ENCODE data around the gene ITGA3.

- PRO-cap = no peak
These were observed 920 bp downstream of the ATP5MC1 start for GRCh38 chr17:48893371-48894042.

- PRO-cap = no peak
These were observed 6.9 kb downstream of the PHOSPHO1 start for GRCh38 chr17:49223429-49224431.

DNA sequence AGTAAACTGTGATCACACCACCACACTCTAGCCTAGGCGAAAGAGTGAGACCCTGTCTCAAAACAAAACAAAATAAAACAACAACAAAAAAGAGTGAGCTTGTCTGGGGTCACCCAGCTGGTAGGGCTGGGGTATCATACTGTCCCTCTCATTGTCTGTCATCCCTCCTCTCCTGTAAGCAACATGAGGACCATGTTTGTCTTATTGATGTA, 1.1 kb upstream of the PHOSPHO1 start:
- PRO-cap = no peak

- PRO-cap = no peak
These were observed 1.9 kb downstream of the ZNF652 start for GRCh38 chr17:49360206-49360425.

- PRO-cap = no peak
These were observed 12.8 kb downstream of the PHB1 start for GRCh38 chr17:49401889-49402373.

DNA sequence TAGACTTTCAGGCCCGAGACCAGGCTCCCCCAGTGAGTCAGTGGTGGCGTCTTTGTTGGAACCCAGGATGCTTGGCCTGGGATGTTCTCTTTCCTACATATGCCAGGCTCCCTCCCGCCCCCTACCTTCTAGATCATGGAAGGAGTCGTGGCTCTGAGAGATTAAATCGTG, 2.9 kb downstream of the NGFR start:
- PRO-cap = no peak

- PRO-cap = unidirectional peak, minus-strand start at chr17:49646584
These were observed 31.5 kb downstream of the SPOP start for GRCh38 chr17:49646039-49647155.

- PRO-cap = no peak
These were observed 13.2 kb downstream of the SPOP start for GRCh38 chr17:49664583-49665225.

DNA sequence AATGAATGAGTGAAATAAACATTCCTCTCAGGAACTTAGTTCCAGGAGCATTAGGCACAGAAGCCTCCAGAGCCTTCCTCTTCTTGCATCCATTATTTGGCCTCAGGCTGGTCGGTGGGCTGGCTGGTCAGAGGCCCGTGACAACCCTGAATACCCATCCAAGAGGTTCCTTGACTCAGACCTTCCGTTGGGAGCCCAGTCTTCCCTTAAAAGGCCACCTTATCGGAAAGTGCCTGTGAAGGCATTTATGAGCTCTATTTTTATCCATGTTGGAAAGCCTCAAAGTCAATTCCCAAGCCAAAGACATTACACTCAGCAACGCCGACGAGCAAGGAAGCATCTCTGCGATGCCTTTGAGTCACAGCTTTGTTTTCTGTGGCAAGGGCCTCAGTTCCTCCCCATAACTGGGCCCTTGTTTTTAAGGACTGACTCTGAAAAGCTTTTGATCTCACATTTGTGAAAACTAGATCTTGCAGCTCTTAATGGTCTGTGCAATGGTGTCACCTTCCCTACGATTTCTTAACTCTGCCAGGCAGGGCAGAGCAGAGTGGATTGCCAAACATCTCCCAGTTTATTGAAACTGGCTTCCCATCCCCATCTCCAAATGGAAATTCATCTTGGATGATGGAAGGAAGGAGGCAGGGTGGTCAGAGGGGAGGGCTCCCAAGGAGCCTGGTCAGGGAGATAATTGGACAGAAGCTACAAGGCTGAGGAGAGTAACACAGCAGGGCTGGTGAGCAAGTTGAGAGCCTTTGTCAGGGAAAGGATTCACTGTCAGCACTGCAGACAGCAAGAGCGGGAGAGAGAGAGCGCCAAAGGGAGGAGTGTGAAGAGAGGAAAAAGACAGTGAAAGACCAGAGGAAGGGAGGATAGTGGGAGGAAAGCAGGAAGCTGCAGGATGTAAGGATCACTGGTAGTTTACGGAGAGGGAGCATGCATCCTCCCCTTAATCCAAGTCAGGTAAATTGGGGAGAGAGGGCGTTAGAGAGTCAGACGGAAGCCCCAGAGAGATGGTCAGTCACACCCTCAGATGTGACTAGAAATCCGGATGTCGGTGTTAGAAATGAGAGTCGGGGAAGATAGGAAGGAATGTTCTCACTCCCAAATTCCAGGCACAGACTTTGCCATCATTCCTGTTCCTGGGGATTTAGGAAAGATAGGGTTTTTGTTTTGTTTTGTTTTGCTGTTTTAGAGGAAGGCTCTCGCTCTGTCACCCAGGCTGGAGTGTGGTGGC, 13.5 kb upstream of the SPOP start:
- PRO-cap = no peak

- PRO-cap = no peak
These were observed 8.1 kb upstream of the SLC35B1 start for GRCh38 chr17:49715573-49716499.

GRCh38 chr17:49730010-49730674, 22.4 kb upstream of the SLC35B1 start:
- PRO-cap = no peak

- PRO-cap = no peak
These were observed 3.1 kb downstream of the FAM117A start for GRCh38 chr17:49760843-49761287.

DNA sequence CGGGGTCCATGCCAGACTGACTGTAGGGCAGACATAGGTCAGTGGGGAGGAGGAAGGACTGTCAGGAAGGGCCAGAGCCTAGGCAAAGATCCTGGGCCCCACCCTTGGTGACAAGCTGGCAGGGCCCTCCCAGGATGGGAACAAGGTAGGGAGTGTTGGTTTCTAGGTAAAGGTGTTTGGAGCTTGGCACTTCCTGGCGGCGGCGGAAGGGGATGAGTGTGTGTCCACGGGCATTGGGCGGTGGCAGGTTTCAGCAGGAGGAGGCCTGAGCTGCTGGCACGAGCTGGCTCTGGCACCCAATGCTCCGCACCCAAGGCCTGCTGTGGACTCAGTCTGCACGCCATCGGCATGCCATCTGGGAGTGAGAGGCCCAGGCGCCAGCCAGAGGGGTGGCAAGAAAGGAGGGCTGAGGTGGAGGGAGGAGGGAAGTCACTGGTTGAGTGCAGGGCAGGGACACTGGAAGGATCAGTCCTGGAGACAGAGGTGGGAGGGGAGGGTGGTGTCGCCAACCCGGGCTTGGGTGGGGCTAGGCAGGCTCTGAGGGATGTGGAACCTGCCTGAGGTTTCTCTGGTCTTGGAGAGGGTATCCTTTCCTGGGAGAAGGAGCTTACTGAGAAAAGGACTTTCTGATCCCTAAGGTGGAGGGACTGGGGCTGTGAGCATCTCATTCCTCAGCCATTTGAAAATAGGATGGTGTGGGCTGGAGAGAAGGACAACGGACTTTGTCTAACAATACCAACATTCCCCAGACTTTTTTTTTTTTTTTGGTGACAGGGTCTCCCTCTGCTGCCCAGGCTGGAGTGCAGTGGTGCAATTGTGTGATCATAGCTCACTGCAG, 47.0 kb upstream of the TAC4 start:
- PRO-cap = no peak

DNA sequence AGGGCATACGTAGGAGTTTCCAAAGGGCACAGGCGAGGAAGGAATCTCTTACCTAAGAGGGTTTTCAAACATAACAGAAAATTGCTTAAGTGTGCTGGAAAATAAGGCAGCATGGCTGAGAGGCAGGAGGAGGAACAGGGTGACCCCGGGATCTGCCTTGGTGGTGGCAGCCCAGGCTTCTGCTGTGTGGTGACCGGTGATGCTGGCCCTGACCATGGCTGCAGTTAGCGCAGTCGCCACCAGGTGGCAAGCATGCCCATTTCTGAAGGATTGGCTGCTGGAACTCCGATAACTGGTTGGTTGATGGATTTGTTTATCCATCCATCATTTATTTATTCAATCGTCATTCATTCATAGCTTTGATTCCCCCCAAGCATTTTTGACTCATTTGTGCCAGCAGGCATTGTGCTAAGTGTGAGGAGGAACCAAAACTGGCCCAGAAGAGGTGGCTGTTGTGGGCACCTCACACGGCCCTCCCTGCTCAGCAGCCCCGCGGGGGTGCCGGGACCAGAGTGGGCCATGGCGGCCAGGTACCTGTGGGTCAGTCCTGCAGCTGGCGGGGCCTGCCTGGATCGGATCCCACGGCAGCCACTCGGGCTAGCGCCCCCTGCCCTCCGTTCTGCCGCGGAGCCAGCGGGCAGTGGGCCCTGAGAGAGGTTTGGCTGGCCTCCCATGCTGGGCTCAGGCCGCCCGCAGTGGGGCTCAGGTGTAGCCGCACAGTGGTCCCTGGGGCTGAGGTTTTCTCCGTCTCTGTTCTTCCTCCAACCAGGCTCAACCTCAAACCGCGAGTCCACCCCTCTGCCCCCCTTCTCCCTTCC, 28.9 kb upstream of the ITGA3 start:
- PRO-cap = no peak

DNA sequence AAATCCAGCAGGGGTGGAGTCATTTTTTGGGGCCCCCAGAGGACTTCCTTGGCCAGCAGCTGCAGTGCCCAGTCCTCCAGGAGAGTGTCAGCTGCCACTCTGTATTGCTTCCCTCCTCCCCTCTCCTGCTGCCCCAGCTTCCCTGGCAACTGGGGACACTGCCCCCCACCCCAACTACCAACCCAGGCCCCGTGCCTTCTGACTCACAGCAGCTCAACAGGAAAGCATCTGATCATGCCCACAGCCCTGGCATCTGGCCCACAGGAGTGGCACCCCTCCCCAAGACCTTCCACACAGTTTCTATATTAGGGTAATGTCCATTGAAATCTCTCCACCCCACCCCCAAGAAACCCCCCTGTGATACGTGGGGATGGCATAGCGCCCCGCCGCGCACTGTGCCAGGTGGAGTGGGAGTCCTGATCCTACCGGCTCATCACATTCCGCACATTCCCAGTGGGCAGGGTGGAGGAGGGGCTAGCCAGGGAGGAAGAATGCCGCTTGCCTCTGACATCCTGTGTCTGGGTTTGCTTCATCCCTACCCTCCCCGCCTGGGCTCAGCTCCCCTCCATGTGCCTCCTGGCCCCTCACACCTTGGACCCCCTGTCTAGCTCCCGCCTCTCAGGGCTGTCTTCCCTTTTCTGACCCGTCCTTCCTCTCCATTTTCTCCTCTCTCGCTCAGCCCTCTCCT, 27.7 kb upstream of the ITGA3 start:
- PRO-cap = no peak

- PRO-cap = no peak
These were observed 8.4 kb upstream of the ITGA3 start for GRCh38 chr17:50047255-50048168.

DNA sequence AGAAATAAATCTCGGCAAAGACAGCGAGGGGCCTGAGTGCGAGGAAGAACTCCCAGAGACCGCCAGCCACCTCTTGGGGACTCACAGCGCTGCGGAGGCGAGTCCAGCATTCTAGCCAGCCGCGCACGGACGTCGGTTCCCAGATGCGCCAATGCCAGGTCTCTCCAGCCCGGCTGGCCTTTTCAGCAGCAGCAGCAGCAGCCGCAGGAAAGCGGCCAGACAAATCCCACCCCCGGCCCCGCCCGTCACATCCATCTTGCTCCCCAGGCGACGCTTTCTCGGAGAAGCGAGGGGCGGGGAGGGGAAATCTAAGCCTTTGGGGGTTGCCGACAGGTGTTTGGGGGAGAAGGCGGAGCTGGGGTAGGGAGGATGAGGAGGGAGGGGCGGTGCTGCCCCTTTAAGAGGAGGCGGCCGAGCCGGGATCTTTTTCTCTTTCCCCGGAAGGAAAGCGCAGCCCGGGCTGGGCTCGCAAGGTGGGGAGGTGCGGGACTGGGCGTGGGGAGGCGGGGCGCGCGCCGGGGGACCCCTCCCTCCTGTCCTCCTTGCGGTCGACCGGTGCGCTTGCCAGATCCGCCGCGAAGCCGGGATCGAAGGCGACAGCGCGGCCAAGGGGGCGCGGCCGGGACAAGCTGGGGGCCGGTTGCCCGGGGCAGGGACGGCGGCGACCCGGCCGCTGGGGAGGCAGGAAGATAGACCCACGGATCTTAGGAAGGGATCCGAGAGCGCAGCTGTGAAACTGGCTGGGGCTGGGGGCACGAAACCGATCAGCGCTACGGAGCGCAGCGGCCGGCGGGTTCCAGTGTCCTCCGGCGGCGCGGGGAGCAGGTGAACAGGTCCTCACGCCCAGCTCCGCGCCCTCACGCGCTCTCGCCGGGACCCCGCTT, at the start of gene ITGA3:
ITGA3 (plus strand) TSS at position 567 of the 884 bp plus-strand sequence.
- PRO-cap = bidirectional peak, plus-strand start at position 453 of the sequence, minus-strand start at position 175 of the sequence

GRCh38 chr17:50139264-50139698, 9.3 kb upstream of the SAMD14 start:
- PRO-cap = no peak

DNA sequence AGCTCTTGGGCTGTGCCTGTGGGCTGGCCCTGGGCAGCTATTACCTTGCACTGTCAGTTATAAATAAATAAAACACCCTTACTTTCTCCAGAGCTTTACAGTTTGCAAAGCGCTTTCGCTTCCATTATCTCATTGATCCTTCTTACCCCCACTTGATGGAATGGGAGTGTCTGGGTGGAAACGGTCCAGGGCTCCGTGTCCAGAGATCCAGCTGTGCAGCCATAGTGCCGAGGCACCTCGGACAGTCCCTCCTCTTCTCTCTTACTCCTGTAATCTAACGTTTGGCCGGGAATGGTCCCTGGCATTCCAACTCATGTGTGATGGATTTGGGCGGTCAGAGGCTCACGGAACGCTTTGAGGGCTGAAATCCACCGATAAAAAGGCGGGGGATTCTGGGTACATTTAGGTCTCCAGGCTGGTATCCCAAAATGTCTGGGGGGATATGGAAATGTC, 4.9 kb upstream of the SGCA start:
- PRO-cap = no peak

GRCh38 chr17:50254159-50254436, 20.2 kb upstream of the TMEM92 start:
- PRO-cap = no peak

Data from colic lymph node (tissue), 1 donor.